ENCODE measurements around a stretch of chr1.

- PRO-cap = no peak
Measured at GRCh38 chr1:84583242-84583581, 9.0 kb upstream of the CTBS start.

DNA sequence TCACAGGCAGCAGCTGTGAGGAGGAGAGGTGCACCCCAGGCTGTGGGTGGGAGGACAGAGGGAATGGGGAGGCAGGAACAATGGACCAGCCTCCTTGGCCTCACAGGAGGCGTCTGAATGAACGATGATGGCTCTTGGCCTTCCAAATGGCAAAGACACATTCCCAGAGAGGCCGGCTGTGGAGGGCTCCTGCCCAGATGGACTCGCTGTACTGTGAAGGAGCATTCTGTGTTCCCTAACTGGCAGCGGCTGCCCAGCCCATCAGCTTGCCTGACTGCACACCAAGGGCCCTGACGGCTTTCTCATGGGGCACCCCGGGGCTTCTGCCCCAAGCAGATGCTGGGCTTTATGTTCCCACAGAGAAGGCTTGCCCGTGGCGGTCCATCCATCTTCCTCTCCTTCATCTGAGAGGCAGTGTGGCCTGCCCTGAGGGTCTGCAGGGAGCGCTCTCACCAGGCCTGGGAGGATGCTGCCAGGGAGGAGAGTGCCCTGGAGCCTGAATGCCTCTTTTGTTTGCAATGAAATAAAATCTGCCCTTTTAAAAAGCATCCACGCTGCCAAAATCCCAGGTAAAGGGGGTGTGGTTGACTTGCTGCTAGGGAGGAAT, 84.4 kb upstream of the SSX2IP start:
- PRO-cap = no peak

DNA sequence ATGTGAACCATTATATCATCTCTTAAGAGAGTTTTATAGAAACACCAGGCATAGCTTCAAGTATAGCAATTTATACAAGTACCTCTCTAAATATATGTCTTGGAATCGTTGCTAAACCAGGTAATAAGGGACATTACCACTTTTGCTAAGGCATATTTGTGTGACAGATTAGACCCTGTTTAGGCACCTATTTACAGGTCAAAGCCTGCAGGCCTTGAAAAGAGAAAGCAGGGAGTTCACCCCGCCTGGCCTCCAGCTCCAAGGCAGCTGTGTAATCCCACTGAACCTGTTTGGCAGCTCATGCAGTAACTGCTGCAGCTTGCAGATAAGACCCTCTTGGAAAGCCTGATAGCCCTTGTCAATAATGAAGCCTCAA, 24.1 kb upstream of the SYDE2 start:
- PRO-cap = no peak

- PRO-cap = no peak
Measured at GRCh38 chr1:85289868-85290469, 13.5 kb upstream of the BCL10 start.

GRCh38 chr1:85404238-85404947, 60.6 kb downstream of the DDAH1 start:
- PRO-cap = no peak

GRCh38 chr1:85440065-85440361, 24.9 kb downstream of the DDAH1 start:
- PRO-cap = no peak

GRCh38 chr1:85473604-85474356, 8.8 kb upstream of the DDAH1 start:
- PRO-cap = no peak

DNA sequence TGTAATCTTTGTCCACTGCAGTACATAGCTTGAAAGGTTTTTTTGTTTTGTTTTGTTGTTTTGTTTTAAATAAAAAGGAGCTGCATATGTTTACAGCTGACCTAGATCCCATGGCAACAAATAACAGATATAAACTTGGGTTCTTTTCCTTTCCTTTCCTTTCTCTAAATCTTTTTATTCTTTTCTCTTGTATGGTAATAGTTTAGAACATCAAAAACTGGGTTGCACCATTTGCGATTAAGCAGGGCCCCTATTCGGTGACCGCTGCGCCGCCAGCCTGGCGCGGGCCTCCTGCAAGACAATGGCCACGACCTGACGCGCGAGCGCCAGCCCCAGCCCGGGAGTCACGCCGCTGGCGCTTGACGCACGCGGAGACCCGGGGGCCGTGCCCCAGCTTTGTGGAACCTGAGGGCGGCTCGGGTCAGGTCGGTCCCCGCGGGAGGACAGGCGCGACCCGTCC, 35.2 kb downstream of the CCN1 start:
- PRO-cap = no peak

GRCh38 chr1:86703594-86703953, 802 bp upstream of the SH3GLB1 start:
- PRO-cap = no peak

GRCh38 chr1:86705046-86705940, 917 bp downstream of the SH3GLB1 start:
- PRO-cap = bidirectional peak, plus-strand start at chr1:86705261, minus-strand start at chr1:86705146; bidirectional peak, plus-strand start at chr1:86705422, minus-strand start at chr1:86705368

DNA sequence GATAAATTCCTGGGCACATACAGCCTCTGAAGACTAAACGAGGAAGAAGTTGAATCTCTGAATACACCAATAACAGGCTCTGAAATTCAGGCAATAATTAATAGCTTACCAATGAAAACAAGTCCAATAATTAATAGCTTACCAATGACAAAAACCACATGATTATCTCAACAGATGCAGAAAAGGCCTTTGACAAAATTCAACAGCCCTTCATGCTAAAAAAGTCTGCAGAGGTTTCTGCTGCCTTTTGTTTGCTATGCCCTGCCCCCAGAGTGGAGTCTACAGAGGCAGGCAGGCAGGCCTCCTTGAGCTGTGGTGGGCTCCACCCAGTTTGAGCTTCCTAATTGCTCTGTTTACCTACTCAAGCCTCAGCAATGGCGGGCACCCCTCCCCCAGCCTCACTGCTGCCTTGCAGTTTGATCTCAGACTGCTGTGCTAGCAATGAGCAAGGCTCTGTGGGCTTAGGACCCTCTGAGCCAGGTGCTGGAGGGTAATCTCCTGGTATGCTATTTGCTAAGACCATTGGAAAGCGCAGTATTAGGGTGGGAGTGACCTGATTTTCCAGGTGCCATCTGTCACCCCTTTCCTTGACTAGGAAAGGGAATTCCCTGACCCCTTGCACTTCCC, 96.7 kb downstream of the SELENOF start:
- PRO-cap = no peak

DNA sequence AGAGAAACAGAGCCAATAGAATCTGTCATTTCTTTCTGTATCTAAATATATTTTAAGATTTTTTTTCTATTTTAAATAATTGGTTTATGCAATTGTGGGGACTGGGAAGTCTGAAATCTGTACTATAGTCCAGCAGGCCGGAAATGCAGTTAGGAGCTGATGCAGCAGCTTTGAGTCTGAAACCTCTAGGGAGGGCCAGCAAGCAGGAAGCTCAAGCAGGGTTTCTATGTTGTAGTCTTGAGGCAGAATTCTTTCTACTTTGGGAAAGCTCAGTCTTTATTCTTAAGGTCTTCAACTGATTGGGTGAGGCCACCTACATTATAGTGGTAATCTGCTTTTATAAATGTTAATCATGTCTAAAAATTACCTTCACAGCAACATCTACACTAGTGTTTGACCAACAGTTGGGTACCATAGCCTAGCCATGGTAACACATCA, 60.9 kb downstream of the SELENOF start:
- PRO-cap = no peak

- PRO-cap = no peak
Measured at GRCh38 chr1:87121818-87122173, 206.9 kb upstream of the LMO4 start.

GRCh38 chr1:87129449-87130302, 199.0 kb upstream of the LMO4 start:
- PRO-cap = no peak

- PRO-cap = no peak
Measured at GRCh38 chr1:87134469-87134904, 194.2 kb upstream of the LMO4 start.

DNA sequence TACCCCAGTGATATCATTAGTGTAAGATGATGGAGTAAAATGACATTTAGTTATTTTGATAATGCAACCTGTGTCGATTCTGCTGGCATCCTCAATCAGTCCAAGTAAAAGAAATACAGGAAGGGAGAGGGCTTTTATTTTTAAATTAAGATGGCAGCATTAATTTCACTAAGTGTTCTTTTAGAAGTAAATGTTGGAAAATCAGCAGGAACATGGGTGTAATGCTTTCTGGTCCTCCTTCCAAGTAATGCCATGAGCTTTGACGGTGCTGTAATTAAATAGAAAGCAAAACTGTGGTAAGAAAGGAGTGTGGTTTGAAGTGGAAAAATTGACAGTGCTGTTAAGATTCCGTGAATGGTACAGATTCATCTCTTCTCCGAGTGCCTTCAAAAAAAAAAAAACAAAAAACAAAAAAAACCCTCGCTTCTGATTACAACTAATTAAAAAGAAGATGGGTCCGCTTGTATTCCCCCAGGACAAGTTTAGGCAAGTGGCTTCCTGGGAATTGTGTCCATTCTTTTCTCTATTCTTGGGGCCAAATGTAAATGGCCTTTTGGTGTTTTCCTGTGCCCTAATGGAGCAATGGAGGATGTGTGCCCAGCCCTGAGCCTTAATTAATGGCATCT, 5.0 kb downstream of the LMO4 start:
- PRO-cap = no peak

DNA sequence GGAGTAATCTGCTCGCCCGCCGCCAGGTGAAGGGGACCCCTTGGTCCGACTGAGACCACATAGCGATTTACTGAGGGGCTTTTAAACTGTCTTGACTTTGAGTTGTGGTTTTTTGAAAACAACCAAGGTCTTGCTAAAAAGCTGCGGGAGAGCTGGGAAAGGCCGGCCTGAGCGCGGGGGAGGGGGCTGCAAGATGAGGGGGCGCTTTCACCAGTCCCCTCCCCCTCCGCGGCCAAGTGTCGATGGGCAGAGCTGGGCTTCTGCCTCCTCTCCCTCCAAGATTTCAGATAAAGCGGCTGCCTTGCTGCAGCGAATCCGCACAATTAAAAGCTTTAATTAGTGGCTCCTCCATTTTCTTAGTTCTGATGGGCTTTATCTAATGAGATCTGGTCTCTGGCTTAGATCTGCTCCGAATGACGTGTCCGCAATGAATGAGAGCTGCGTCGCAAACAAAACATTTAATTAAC, 5.9 kb downstream of the LMO4 start:
- PRO-cap = no peak

GRCh38 chr1:88982594-88983416, 9.6 kb downstream of the KYAT3 start:
- PRO-cap = no peak

- PRO-cap = no peak
Measured at GRCh38 chr1:89197443-89197942, 1.2 kb downstream of the GBP4 start.

- PRO-cap = no peak
Measured at GRCh38 chr1:89271546-89271945, 1.1 kb downstream of the GBP5 start.

Measured in gallbladder (tissue), 1 donor.